Urinary bladder (tissue), 3 donors: ENCODE results near the gene ABCB11.

DNA sequence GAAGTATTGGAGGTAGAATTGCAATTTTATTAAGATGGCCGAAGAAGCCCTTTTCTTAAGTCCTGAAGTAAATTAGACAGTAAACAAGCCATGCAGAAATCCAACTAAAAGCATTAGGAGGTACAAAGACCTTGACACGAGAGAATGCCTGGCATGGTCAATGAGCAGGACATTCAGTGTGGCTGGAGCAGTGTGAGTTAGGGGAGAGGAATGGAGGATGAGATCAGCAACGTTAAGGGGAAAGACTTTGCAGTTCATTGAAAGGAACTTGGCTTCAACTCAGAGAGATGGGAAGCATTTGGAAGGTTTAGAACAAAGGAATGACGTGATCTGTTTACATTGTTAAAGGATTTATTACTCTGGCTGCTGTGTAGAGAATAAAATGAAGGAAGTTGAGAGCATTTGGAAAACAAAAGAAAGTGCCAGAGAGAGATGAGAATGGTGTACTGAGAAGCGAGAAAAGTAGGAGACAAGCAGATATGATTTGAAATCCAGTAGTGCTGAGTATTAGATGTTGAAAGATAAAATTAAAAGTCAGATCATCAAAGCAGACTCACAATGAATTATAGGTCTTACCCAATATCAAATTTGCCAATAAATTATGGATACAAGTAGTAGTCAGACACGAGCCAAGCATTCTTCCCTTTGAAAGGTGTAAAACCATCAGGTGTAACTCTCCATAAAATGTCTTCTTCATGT lies 216.9 kb downstream of the B3GALT1 start:
- PRO-cap: no peak
- RAMPAGE, long total RNA: no peak

DNA sequence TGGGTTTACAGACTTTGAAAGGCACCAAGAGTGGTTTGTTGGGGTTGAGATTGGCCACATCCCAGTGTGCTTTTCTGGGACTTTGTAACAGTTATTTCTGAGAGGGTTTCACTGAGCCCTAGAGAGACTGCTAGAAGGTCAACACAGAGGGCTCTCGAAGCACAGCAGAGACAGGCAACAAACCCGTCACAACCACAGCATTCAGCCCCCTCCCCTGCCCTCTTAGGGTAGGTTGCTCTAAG lies 419.7 kb downstream of the STK39 start:
- PRO-cap: no peak
- RAMPAGE, long total RNA: no peak

DNA sequence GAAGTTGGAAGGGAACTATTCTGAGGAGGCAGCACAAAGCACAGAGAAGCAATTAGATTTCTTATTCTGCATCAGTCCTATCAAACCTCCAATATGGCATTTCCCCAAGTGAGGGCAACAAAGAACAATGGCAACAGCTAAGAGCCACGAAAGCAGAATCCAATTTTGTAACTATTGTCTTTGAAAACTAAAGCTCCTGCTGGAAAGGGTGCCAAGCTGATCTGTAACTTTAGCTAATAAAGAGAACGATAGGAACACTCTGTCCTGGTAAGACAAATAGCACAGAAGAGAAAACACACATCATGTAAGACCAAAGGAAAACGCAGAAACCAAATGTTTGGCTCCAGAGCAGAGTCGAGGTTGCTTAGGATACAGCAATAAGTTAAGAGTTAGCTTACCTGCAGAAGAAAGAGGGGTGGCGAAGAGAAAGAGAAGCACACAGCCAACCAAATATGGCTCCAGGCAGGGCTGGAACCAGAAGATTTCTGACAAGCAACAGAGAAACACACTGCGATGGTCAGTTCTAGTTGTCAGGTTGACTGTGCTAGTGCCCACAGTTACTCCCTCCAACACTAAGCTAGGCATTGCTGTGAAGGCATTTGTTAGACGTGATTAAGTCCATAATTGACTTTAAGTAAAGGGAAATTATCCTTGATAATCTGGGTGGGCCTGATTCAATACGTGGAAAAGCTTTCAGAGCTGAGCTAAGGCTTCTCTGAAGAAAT lies 160.4 kb downstream of the STK39 start:
- PRO-cap: no peak
- RAMPAGE, long total RNA: no peak

- PRO-cap: no peak
- RAMPAGE, long total RNA: no peak
These were observed 107.2 kb downstream of the STK39 start for GRCh38 chr2:168139866-168140880.

DNA sequence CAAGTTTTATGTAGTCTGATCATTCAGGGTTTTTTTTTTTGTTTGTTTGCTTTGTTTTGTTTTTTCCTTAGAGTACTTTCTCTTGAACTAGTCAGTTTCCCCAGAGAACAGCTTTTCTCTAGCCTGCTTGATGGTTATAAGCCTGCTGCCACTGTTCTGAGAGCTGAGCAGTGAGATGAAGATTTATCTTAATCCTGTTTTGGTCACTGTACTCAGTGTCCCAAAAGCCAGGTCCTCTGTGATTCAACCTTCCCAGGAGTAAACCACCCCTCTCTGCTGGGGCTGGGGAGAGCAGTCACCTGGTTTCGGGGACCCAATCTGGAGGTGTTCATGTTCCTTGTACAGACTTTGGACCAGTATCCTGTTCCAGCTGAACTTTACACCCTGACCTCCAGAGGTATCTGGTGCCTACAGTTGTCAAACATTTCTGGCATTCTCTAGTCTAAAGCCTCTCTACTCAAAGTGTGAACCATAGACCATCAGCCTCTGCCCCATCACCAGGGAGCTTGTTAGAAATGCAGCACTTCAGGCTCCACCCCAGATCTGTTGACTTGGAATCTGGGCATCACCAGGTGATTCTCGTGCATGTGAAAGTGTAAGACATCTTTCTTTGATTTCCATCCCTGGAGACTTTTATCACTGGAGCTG lies 22.1 kb downstream of the CERS6 start:
- PRO-cap: no peak
- RAMPAGE, long total RNA: no peak

- PRO-cap: no peak
- RAMPAGE, long total RNA: no peak
These were observed 45.6 kb downstream of the CERS6 start for GRCh38 chr2:168501499-168502174.

GRCh38 chr2:168524874-168525133 lies 68.7 kb downstream of the CERS6 start:
- PRO-cap: no peak
- RAMPAGE, long total RNA: no peak

GRCh38 chr2:168642528-168643126 lies 159.8 kb upstream of the NOSTRIN start:
- PRO-cap: no peak
- RAMPAGE, long total RNA: no peak

DNA sequence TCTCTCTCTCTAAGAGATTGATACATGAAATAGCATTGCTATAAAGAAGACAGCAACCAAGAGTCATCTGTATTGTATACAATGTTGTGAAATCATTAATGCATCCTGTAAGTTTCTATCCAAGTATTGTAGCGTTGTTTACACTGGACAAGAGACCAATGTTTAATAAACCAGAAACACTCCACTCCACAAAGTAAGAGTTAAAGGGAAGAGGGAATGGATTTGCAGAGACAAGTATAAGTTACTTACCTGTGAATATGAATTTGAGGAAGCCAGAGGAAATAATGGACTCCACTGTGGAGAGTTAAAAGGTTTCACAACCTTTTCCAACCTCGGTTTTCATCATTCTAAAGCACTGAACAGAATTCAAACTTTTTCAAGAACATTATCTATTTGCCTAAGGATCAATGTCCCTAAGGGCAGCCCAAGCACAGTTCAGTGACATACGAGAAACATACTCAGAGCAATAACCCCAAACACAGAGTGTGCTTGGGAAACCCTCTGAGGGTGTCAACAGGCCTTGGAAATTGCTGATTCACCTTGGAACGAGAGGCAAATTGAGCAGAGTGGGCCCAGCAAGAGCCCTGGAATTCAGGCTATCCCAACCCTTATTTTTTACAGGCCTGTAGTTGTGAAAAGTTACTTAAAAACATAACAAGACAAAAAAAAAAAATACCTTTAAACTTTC lies at the start of gene ABCB11:
ABCB11 (minus strand) TSS at position 349 of the 688 bp plus-strand sequence.
- PRO-cap: no peak
- RAMPAGE, long total RNA: no peak

GRCh38 chr2:169072037-169072474 lies 2.7 kb downstream of the DHRS9 start:
- PRO-cap: no peak
- RAMPAGE, long total RNA: no peak

DNA sequence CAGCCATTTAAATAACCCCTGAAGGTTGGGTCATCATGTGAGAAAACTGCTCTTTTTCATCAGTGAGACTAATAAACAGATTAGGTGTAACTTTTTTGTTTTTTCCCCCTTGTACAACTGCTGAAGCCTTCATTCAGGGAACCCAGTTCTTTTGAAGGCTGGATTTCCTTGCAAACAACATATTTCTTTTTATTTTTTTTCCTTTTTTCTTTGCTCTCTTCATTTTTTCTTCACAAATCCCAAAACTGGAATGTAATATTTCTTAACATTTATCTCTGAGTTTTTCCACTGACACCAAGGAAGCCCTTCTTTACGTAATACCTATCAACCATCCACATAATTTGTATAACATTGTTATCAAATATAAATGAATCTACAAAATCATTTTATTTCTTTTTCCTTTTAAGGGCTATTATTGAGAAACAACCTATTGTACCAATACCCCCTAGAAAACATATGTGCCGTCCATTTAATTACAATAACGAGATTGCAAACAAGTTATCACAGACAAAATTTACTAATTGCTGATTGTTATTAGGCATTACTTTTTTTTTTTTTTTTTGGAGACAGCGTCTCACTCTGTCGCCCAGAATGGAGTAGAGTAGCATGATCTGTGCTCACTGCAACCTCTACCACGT lies 3.4 kb downstream of the FASTKD1 start:
- PRO-cap: no peak
- RAMPAGE, long total RNA: no peak

DNA sequence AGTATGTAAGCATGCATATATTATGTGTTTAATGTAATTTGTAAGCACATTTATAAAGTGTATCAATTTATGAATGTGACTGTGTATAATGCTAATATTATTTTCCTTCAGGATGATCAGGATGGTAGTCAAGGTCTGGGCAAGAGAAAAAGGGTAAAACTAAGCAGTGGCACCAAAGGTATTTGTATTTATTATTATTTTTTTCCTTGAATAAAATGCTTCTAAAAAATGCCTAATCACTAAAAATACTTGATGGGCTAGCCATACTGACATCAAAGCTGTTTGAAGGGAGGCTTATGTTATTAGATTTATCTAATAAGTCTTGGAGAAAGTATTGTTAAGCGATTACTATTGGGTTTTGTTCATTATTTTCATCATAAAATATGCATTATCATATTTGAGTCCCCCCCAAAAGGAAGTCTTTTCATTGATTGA lies 63.8 kb downstream of the UBR3 start:
- PRO-cap: no peak
- RAMPAGE, long total RNA: no peak

- PRO-cap: no peak
- RAMPAGE, long total RNA: no peak
These were observed 155.4 kb downstream of the UBR3 start for GRCh38 chr2:169982573-169983149.

DNA sequence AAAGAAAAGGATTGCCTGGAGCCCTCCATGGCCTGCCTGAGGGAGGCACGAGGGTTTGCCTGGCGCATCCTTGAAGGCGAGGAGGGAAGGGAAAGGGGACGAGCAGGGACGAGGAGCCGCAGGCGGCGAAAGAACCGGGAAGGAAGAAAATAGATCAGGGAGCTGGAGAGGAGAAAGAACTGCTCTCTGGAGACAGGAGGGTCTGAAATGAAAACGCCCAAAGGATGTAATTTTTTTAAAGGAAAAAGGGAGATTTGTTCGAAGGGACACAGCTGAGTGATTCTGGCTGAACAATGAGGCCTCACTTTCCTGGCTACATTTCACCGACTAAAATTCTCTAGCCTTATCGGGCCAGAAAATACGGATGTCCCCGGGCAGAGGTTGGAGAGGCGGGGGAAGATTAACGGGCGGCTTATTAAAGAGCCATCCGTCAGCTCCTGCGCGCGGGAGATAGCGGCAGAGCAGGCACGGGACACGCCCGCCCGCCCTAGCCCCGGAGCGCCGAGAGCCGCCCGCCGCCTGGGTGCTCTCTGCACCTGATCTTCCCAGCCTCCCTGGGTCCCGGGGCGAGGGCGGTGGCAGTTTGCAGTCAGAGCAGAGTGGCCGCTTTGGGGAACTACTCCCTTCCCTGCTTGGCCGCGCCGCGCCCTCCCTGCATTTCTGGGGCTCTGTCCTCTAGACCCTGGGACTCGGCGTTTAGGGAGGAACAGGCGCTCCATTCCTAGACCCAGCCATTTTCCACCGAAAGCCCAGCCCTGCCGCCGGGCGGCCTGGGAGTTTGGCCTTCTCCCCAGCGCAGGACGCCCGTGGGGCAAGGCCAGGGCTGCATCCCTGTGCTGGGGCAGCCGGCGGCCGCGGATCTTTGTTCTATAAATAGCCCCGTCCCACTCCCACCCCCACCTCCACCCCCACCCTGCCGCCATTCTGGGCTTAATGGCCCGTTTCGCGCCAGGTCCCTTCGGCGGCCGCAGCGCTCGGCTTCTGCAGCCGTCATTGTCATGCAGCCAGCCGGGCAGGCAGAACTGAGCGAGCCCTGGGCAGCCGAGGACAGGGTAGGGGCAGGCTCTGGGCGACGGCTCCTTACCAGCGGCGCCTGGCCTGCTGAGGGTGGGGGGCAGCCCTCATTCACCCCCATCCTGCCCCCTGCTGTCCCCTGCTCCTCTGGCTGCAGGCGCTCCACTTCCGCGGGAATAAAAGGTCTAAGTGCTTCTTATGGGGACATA lies 6.5 kb downstream of the GAD1 start:
- PRO-cap: no peak
- RAMPAGE, long total RNA: no peak

GRCh38 chr2:170973272-170973606 lies 44.2 kb downstream of the GORASP2 start:
- PRO-cap: no peak
- RAMPAGE, long total RNA: no peak

DNA sequence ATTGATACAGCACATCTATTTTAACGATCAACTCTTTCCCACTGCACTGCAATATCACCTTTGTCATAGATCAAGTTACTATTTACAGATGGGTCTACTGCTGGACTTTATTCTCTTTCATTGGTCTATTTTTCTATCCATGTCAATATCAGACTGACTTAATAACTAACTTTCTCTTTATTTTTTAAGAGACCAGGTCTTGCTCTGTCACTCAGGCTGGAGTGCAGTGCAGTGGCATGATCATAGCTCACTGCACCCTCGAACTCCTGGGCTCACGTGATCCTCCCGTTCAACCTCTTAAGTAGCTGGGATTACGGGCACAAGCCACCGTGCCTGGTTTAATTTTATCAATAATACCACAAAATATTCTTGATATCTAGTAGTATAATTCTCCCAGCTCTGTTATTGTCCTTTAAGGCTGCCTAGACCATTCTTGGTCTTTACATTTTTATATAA lies 71.2 kb downstream of the TLK1 start:
- PRO-cap: no peak
- RAMPAGE, long total RNA: no peak

GRCh38 chr2:171181794-171182098 lies 21.1 kb upstream of the TLK1 start:
- PRO-cap: no peak
- RAMPAGE, long total RNA: no peak

GRCh38 chr2:171248360-171248860 lies 87.7 kb upstream of the TLK1 start:
- PRO-cap: no peak
- RAMPAGE, long total RNA: no peak

DNA sequence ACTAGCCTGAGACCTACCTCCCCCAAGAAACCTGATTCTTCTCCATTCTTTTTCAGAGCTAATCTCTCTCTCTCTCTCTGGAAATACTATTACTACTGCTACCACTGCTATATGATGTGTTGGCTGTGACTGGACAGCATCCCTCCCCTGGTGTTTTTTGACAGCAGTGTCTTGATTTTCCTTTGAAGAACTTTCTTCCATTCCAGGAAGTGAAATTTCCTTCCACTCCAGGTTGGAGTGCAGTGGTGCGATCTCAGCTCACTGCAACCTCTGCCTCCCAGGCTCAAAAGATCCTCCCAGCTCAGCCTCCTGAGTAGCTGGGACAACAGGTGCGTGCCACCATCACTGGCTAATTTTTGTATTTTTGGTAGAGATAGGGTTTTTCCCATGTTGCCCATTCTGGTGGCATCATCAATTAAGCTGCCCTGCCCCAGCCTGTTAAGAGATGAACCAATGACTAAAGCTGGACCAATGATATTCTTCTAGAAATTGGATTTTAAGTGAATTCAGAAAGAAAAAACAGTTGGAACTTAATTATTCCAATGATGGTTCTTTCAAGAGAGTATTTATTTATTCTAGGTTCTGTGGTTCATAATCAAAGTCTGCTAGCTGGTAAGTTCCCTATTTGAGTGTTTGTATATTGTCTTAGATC lies 112.6 kb downstream of the METTL8 start:
- PRO-cap: no peak
- RAMPAGE, long total RNA: no peak

GRCh38 chr2:171326082-171326571 lies 107.7 kb downstream of the METTL8 start:
- PRO-cap: no peak
- RAMPAGE, long total RNA: no peak